ENCODE measurements around the genes CDC42EP5, GP6 and PPP1R12C.

GRCh38 chr19:54434755-54435322 lies 14.2 kb upstream of the LENG8 start:
- PRO-cap, 4 experiments = no peak in any of the 4 experiments
- RAMPAGE, long total RNA, 2 experiments = no peak in any of the 2 experiments

GRCh38 chr19:54464612-54465564 lies 1.3 kb upstream of the LENG9 start:
- PRO-cap, 4 experiments = peak in 4 of 4 experiments; most common plus-strand start chr19:54464823 (in 3); most common minus-strand start chr19:54464832 (in 4)
- RAMPAGE, long total RNA, 2 experiments = no peak in any of the 2 experiments

GRCh38 chr19:54472901-54473970 lies at the start of gene CDC42EP5:
Gene CDC42EP5 (minus strand): TSS chr19:54473296.
- PRO-cap, 4 experiments = peak in 4 of 4 experiments; most common plus-strand start chr19:54473460 (in 1); most common minus-strand start chr19:54473265 (in 4)
- RAMPAGE, long total RNA, 2 experiments = start-site peak on the minus strand in 2 of 2 experiments, at chr19:54473215-54473286 at its widest, 8 to 13 reads per replicate

DNA sequence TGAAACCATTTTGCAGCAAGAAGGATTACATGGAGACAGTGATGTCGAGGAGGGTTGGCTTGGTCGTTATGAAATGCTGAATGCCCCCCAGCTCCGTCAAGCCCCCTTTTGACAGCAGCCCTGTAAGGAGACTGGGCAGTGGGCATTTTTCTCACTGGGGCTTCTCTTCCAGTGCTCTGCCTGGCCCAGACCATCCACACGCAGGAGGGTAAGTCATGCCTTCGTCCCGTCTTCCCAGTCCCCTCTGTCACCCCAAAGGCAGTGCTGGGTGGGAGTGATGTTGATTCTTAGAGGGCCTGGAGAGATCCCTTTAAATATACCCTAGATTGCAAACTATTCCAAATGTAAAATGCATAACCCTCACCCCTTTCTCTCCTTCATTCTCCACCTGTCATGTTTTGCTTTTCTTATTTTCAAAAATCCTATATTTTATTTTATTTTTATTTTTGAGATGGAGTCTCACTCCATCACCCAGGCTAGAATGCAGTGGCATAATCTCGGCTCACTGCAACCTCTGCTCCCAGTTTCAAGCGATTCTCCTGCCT lies 969 bp downstream of the LAIR2 start:
- PRO-cap, 4 experiments = no peak in any of the 4 experiments
- RAMPAGE, long total RNA, 2 experiments = no peak in any of the 2 experiments

DNA sequence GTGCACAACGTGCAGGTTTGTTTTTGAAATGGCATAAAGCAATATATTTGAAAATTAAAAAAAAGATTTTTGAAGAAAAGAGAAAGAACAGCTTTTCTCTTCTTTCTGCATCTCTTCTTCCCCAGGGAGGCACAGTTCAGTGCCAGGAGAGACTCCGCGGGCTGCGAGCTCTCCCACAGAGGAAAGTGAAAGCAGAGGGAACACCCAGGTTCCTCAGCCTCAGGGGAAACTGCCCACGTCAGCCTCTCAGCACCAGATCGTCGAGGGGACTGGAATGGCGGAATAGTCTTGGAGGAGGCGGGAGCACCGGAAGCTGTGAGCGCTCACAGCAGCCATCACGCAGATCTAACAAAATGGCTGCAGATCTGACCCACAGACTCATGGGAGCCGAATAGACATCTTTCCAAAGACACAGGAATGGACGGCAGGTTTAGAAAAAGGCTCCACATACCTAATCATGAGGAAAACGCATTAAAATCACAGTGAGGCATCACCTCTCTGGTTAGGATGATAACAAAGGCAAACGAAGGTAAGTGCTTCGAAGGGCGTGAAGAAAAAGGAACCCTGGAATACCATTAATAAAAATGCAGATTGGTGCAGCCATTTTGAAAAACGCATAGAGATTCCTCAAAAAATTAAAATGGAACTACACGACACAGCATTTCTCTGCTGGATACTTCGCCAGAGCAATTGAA lies 11.8 kb upstream of the LILRA2 start:
- PRO-cap, 4 experiments = no peak in any of the 4 experiments
- RAMPAGE, long total RNA, 2 experiments = no peak in any of the 2 experiments

DNA sequence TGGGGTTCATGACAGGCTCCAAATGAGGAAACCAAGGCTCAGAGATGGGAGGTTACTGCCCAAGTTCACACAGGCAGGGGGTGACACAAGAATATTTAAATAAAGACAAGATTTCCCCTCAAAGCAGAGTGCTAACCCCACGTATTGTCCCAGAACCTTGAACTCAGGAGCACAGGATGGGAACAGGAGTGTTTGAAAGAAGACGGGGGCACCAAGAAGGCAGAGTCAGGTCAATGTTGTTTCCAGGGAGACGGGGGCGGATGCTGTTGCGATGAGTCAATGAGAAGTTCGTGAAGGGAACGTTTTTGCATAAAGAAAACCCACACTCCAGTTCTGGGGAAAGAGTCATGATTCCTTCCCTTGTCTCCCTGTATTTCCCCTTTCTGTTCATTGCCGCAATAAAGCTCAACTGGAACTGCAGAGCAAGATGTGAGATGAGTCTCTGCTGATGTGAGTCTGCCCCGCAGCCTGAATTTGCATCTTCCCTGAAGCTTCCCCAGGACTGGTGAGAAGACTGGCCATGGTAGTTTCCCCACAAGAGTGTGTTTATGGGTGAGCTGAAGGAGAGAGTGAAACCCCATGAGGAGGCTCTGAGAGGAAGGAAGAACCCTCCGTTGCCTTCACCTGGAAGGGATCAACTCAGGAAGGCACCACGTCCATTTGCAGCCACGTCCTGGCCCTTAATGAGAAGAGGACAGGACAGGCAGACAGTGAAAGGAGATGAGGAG lies 13.4 kb downstream of the LILRA1 start:
- PRO-cap, 4 experiments = peak in 1 of 4 experiments; most common plus-strand start position 390 of the sequence (in 1)
- RAMPAGE, long total RNA, 2 experiments = no peak in any of the 2 experiments

DNA sequence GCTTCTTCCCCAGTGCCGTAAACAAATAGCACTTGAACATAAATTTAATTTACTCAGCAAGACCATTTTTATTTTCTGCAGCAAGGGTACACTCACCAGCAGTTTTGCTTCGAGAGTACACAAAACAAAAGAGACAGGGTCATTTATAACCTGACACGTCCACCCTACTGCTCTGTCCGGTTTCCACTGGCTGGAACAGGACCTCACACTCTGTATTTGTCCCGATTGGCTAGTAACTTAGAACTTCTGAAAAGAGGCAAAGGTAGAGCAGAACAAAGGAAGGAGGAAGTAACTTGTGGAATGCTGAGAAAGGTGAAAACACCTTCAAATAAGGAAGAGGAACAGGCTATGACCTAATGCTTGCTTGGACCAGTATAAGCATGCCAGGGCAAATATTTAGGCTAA lies 2.4 kb upstream of the LILRB1 start:
- PRO-cap, 4 experiments = no peak in any of the 4 experiments
- RAMPAGE, long total RNA, 2 experiments = no peak in any of the 2 experiments

GRCh38 chr19:54696029-54696669 lies 28.1 kb upstream of the KIR3DL3 start:
- PRO-cap, 4 experiments = no peak in any of the 4 experiments
- RAMPAGE, long total RNA, 2 experiments = no peak in any of the 2 experiments

- PRO-cap, 4 experiments = no peak in any of the 4 experiments
- RAMPAGE, long total RNA, 2 experiments = no peak in any of the 2 experiments
Measured at GRCh38 chr19:54871676-54872204, 2.3 kb upstream of the FCAR start.

GRCh38 chr19:55038028-55038621 lies at the start of gene GP6:
Gene GP6 (minus strand): TSS chr19:55038264.
- PRO-cap, 4 experiments = no peak in any of the 4 experiments
- RAMPAGE, long total RNA, 2 experiments = no peak in any of the 2 experiments

GRCh38 chr19:55087938-55088242 lies 12.2 kb downstream of the EPS8L1 start:
- PRO-cap, 4 experiments = no peak in any of the 4 experiments
- RAMPAGE, long total RNA, 2 experiments = no peak in any of the 2 experiments

DNA sequence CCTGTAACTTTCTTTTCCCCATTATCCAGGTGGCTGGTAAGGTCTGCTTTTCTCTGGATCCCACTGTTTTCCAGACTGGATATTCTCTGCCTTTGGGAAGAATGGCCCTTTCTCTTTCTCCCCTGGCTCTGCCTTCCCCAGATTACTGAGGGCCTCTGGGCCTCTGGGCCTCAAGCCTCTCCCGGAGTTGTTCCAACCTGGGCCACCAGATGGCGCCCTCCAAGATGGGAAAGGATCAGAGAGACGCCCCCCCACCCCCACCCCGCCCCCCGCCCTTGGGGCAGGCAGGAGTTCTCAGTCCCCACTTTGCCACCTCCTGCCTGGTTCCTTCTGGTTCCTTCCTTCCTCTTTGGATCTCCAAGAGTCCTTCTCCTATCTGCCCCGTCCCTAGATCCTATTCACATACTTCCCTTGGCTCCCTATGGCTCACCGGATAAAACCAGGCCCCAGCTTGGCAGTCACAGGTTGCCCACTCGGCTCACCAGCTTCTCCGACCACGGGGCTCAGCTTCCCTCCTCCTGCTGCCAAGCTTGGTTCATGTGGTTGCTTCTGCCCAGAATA lies 13.0 kb downstream of the EPS8L1 start:
- PRO-cap, 4 experiments = no peak in any of the 4 experiments
- RAMPAGE, long total RNA, 2 experiments = no peak in any of the 2 experiments

- PRO-cap, 4 experiments = no peak in any of the 4 experiments
- RAMPAGE, long total RNA, 2 experiments = no peak in any of the 2 experiments
Measured at GRCh38 chr19:55098141-55098455, 19.3 kb downstream of the PPP1R12C start.

- PRO-cap, 4 experiments = no peak in any of the 4 experiments
- RAMPAGE, long total RNA, 2 experiments = no peak in any of the 2 experiments
Measured at GRCh38 chr19:55098600-55099286, 18.7 kb downstream of the PPP1R12C start.

GRCh38 chr19:55117030-55118040 lies at the start of gene PPP1R12C:
Gene PPP1R12C (minus strand): TSS chr19:55117637.
- PRO-cap, 4 experiments = peak in 4 of 4 experiments; most common plus-strand start chr19:55117976 (in 4); most common minus-strand start chr19:55117637 (in 4)
- RAMPAGE, long total RNA, 2 experiments = no peak in any of the 2 experiments

- PRO-cap, 4 experiments = peak in 1 of 4 experiments; most common minus-strand start chr19:55181335 (in 1)
- RAMPAGE, long total RNA, 2 experiments = no peak in any of the 2 experiments
Measured at GRCh38 chr19:55180938-55181481, 921 bp upstream of the SYT5 start.

DNA sequence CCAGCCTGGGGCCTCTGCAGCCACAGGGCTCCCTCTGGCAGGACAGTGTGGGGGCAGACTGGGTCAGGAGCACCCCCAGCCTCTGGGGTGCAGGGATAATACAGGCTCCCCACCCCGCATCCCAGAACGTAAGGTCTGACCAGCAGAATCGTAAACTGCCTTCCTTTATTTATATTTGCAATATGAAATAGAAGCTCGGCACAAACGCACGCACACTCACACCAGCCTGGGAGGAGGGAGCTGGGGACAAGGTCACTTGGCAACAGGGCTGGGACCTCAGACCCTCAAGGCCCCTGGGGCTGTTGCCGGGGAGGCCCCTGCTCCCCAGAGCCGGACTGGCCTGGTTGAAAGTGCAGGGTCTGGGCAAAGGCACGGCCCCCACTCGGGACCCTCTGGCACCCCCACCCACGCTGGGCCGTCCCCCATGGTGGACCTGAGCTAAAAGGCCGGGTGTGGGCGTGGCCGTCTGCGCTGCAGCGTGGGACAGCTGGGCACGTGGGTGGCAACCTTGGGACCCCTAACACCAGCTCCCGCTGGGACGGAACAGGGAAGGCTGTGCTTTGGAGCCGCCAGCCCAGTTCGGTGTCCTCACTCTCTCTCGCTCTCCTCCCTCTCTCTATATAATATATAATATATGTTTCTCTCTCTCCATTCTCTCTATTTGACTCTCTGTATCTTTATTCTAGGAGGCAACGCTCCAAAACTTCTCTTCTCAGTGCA lies 1.2 kb upstream of the TMEM86B start:
- PRO-cap, 4 experiments = no peak in any of the 4 experiments
- RAMPAGE, long total RNA, 2 experiments = no peak in any of the 2 experiments

- PRO-cap, 4 experiments = no peak in any of the 4 experiments
- RAMPAGE, long total RNA, 2 experiments = start-site peak on the minus strand in 1 of 2 experiments, at chr19:55230600-55230658 at its widest, 18 reads per replicate
Measured at GRCh38 chr19:55230351-55231304, 2.1 kb upstream of the TMEM86B start.

DNA sequence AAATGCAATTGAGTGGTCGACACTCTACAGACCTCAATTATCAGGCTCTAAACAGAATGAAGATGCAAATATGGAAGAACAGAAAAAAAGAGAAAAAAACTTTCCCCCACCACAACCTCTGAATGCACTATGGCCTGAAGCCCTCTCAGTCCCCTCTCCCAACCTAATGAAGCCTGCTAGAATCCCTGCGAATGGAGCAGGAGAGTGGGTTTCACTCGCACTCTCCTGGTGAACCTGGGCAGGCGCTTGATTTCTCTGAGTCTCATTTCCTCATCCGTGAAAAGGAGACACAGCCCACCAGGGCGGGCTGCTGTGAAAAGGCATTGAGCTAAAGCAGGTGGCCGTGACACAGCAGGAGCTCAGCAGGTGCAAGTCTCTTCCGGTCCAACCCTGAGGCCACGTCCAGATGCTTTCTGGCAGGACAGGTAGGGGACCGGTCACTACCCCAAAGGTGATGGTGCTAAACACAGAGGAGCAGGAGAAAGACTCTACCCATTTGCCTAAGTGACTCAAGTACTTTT lies 5.1 kb downstream of the PPP6R1 start:
- PRO-cap, 4 experiments = peak in 1 of 4 experiments; most common plus-strand start position 344 of the sequence (in 1)
- RAMPAGE, long total RNA, 2 experiments = no peak in any of the 2 experiments

- PRO-cap, 4 experiments = no peak in any of the 4 experiments
- RAMPAGE, long total RNA, 2 experiments = no peak in any of the 2 experiments
Measured at GRCh38 chr19:55265680-55266247, 6.9 kb upstream of the PPP6R1 start.

Measured in right lobe of liver (tissue), 4 donors.